Diencephalon (tissue), 2 donors: ENCODE measurements around a stretch of chr2.

DNA sequence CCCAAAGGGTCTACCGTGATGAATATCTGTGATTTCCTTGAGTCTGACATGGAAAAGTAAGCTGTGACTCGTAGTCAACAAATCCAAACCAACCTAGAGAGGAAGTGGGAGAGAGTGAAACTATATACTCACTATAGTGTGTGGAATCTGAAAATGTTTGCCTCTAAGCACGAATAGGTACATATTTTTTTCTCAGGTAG is 17.9 kb downstream of the RASGRP3 start:
- RAMPAGE, long total RNA = no peak

DNA sequence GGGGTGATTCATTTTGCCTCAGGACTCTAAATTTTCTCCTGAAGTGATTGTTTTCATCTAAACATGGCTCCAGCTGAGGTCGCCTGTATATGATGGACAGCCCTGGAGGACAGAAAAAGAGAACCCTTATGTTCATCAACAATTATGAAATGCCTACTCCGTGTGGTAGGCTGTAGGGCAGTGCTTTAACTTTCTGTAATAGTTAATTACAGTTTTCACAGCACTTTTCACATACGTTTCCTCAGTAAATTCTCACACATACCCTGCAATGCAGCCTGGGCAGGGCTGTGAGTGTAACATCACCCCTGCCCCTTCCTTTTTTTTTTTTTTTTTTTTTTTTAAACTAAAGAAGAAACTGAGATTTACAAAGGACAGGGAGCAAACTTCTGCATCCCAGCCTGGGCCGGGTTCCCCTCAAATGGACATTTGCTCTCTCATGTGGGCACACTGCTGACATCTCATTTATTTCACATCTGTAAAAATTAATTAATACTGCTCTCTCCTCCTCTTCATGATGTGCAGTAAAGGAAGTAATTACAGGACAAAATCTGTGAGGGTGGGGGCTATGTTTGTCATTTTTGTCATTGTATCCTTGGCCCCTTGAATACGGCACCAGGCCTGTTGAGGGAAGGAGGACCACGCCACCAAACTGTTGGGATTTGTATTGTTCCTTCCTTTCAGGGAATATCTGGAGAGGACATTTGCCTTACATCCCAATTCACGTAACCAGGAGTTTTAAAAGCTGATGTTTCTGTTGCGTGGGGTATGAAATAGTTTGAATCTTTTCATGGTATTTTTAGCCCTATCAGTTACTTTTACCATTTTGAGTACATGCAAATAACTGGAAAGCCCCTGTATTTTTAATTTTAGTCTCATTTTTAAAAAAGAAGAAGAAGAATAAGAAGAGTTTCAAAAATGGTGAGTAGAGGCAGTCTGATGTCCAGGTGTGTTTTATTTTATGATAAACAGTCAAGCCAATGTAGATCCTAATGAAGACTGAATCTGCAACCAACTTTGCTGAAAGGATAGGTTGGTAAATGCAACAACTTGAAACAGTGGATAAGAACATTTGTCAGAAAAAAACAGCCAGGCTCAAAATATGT is 54.1 kb downstream of the RASGRP3 start:
- RAMPAGE, long total RNA = no peak

- RAMPAGE, long total RNA = no peak
These were observed 56.5 kb downstream of the RASGRP3 start for GRCh38 chr2:33532986-33533214.

DNA sequence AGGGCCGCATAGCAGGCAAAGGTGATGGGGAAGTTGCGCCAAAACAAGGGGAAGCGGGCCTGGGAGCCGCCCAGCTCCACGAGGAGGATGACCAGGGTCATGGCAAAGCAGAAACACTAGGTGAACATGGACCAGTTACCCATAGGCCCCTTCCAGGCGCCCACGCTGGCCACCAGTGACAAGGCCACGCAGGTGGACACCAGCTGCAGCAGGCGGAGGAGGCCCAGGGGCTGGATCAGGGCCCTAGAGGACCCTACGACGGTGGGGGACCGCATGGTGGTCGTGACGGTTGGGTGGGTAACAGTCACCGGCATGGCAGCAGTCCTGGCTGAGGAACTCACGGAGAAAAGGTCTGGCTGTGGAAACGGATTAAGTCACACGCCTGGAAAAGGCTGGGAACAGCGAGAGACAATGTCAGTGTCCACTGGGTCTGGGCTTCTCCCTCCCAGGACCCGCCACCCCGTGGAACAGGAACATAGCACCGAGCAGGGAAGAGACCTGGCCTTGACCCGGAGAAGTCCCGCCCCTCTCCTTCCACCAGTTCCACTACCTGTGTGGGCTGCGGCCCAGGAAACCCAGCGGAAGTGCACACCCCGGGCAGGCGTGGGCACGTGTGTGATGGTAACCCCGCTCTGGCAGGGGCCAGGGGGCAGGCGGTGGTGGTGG is 128.7 kb upstream of the FAM98A start:
- RAMPAGE, long total RNA = no peak

GRCh38 chr2:36393333-36393977 is 37.9 kb downstream of the CRIM1 start:
- RAMPAGE, long total RNA = no peak

GRCh38 chr2:36397711-36398155 is 42.2 kb downstream of the CRIM1 start:
- RAMPAGE, long total RNA = no peak

- RAMPAGE, long total RNA = no peak
These were observed 58.9 kb downstream of the CRIM1 start for GRCh38 chr2:36414430-36414918.

DNA sequence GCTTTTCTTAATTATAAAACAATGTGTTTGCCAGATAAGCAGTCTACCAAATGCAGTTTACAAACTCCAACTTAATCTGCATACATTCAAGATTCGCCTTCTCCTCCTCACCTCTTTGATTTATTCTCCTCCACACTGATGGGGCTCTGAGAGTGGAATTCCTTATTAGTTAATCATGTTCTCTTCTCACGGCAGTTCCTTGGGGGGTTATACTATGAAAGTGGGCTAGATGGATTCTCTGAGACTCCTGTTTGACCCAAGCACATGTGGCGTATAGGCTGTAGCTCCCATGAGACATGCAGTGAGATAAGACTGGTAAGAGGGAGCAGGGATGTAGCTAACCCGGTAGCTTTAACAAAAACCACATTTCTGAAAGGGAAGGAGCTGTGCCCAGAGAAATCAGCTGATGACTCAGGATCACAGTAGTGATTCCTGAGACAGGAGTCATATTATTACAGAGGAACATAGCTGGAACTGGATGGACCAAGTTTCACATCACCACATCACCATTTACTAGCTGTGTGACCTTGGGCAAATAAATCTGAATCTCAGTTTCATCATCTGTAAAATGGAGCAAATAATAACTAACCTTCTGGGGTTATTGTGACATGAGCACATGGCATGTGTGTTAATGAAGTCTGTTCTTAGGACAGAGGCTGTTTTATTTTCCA is 82.9 kb downstream of the CRIM1 start:
- RAMPAGE, long total RNA = no peak

GRCh38 chr2:36469568-36470037 is 114.0 kb downstream of the CRIM1 start:
- RAMPAGE, long total RNA = no peak

DNA sequence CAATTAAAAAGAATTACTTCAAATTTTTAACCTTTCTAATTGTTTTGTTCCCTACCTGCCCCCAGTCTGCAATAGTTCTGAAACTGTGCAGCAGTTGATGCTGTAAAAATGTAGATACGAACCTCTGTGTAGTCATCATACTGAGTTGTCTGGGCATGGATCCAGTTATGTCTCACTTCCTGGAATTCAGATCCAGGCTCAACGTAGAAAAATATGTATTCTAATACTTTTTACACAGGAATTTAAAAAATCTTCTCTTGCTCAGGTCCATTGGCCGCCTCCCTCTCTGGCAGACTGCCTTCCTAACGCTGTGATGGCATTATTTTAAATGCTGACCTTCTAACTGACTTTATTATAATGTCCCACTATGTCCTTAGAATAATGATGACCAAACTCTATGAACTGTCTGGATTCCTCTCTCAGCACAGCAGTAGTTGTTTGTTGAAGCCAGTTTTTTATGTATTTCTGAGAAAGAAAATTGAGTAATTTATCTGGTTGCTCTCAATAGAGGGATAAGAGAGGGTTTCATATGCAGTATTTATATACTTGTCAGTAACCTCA is 119.6 kb downstream of the FEZ2 start:
- RAMPAGE, long total RNA = no peak

DNA sequence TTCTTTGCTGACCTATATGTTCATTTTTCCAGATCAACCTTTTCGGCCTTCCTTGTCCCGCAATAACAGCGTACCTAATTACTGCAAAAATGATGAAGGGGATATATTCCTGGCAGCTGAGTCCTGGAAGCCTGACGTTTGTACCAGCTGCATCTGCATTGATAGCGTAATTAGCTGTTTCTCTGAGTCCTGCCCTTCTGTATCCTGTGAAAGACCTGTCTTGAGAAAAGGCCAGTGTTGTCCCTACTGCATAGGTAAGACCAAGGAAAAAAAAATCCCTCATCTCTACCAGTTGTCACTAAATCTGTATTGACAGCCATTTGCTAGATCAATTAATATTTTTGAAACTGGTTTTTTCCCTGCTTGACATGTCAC is 75.9 kb downstream of the FEZ2 start:
- RAMPAGE, long total RNA = no peak

GRCh38 chr2:36537127-36537649 is 60.8 kb downstream of the FEZ2 start:
- RAMPAGE, long total RNA = no peak

DNA sequence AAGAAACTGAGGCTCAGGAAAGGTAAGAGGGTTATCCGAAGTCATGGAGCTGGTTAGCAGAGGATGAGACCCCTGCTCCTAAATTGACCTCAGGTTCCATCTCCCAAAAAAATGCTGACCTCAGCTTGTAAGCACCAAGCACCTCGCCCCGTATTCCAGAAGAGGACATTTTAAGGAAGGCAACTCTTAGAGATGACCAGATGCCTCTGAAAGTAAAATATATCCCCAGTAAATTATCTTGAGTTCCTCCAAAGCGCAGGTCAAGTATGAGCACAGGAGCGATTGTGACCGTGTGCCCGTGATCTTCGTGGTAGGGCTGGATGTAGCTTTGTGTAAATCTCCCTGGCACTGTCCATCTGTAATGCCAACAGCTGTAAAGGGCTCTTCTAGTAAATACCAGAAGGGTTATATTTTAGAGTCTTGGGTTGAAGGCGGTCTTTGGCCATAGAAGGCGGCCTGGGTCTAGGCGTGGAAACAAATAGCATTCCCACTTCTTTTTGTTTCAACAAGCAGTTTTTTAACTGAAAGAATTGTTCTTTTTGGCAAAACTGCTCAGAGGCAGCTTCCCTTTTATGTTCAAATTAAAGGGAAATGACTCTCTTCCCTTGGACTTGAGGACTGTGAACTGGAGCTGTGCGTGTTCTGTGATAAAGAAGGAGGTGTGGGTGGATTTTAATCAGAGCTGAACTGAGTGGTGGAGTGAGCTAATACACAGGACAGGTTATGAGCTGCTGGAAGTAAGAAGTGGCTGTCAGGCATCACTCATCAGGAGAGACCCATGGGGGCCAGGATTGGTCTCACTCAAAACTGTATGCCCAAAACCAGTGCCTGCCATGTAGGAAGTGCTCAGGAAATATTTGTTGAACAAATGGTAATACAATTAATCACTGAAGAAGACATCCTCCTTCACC is 56.3 kb downstream of the FEZ2 start:
- RAMPAGE, long total RNA = no peak

DNA sequence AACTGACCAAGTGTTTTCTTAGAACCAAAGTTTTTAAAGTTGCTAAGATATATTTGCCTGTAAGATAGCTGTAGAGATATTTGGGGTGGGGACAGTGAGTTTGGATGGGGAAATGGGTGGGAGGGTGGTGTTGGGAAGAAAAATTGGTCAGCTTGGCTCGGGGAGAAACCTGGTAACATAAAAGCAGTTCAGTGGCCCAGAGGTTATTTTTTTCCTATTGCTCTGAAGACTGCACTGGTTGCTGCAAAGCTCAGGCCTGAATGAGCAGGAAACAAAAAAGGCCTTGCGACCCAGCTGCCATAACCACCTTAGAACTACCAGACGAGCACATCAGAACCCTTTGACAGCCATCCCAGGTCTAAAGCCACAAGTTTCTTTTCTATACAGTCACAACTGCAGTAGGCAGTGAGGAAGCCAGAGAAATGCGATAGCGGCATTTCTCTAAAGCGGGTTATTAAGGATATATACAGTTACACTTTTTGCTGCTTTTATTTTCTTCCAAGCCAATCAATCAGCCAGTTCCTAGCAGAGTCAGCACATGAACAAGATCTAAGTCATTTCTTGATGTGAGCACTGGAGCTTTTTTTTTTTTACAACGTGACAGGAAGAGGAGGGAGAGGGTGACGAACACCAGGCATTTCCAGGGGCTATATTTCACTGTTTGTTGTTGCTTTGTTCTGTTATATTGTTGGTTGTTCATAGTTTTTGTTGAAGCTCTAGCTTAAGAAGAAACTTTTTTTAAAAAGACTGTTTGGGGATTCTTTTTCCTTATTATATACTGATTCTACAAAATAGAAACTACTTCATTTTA is 48.9 kb downstream of the FEZ2 start:
- RAMPAGE, long total RNA = no peak

DNA sequence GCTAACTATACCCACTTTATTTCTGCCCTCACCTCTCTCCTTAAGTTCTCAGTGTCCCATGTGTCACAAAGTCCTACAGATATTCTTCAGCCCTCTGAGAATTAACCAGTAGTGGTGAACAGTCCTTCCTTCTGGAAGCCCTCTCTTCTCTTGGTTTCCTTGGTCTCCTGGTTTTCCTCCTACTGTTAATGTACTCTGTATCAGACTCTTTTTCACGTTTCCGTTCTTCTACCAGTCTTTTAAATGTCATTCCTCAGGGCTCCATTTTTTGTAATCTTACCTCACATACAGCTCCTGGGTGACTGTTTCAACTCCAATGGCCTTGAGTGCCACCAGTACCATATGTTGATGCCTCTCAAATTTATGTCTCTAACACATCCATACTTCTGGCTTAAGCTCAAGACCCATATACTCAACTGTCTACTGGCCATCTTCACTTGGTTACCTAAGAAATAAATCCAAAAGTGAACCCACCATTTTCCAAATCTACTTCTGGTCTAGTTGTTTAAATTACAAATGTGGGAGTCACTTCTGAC is 53.9 kb downstream of the STRN start:
- RAMPAGE, long total RNA = no peak

- RAMPAGE, long total RNA = no peak
These were observed 5.8 kb downstream of the GPATCH11 start for GRCh38 chr2:37090089-37090540.

GRCh38 chr2:37105843-37106808 is 21.8 kb downstream of the GPATCH11 start:
- RAMPAGE, long total RNA = no peak

- RAMPAGE, long total RNA = no peak
These were observed 15.4 kb downstream of the EIF2AK2 start for GRCh38 chr2:37141334-37141776.

GRCh38 chr2:37200150-37200979 is 4.1 kb downstream of the CEBPZOS start:
- RAMPAGE, long total RNA = no peak

GRCh38 chr2:37225894-37226687 is 5.3 kb downstream of the CEBPZ start:
- RAMPAGE, long total RNA = no peak